Suprapubic skin (tissue), 4 donors: ENCODE data around the gene ACSL3.

DNA sequence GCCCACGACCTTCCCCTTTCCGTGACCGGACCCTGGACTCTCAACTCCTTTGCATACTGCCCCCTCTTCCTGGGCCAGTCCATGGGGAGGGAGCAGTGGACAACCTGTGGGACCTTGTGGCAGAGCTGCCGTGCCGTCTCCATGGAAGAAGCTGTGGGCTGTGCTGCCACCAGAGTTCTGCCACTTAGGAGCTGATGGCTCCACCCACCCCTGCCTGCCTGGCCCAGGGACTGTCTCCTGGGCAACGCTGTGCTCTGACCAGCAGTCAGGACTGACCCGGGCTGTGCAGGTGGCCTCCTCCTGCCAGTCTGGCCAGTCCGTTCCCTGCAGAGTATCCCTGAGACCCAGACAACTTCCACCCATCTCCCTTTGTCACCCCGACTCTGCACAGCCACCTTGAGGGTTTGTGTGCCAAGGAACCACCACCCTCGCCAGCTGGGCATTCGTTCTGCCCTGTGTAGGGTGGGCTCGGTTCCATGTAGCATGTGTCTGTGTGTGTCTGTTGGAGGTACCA, 12.8 kb downstream of the ASIC4 start:
- PRO-cap: no peak
- RAMPAGE, long total RNA, 4 experiments: no peak in any of the 4 experiments

DNA sequence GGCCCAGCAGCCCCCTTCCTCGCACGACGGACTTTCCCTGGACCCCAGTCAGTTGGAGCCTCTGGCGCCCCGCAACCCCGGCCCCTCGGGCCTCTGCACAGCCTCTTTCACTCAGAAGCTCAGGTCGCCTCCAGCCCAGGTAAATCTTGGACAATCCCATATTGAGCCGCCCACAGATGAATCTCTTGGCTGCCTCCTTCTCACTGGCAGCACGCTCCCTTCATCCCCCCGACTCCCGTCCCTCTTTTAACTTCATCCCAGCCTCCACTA, 346 bp downstream of the TMEM198 start:
- PRO-cap: no peak
- RAMPAGE, long total RNA, 4 experiments: no peak in any of the 4 experiments

- PRO-cap: no peak
- RAMPAGE, long total RNA, 4 experiments: no peak in any of the 4 experiments
These were observed 373 bp upstream of the OBSL1 start for GRCh38 chr2:219571804-219572019.

GRCh38 chr2:219601211-219601730, 3.6 kb downstream of the STK11IP start:
- PRO-cap: no peak
- RAMPAGE, long total RNA, 4 experiments: no peak in any of the 4 experiments

DNA sequence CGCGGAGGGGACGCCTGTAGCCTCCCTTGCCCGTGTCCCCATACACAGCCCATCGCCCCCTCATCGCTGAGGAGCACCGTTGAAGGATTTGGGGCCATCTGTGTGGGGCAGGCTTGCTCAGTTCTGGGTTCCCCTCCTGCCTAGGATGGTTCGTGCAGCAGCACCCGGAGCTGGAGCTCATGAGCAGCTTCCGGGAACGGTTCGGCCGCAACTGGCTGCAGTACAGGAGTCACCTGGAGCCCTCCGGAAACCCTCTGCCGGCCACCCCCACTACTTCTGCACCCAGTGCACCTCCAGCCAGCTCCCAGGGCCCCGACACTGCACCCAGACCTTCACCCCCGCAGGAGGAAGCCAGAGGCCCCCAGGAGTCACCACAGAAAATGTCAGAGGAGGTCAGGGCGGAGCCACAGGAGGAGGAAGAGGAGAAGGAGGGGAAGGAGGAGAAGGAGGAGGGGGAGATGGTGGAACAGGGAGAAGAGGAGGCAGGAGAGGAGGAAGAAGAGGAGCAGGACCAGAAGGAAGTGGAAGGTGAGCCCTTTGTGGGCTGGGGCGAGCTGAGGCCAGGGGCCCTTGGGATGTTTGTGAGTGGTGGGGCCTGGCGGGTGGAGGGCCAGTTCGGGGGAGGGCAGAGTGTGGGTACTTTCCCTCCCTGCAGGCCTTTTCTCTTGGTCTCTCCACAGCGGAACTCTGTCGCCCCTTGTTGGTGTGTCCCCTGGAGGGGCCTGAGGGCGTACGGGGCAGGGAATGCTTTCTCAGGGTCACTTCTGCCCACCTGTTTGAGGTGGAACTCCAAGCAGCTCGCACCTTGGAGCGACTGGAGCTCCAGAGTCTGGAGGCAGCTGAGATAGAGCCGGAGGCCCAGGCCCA, 10.5 kb downstream of the STK11IP start:
- PRO-cap: no peak
- RAMPAGE, long total RNA, 4 experiments: no peak in any of the 4 experiments

DNA sequence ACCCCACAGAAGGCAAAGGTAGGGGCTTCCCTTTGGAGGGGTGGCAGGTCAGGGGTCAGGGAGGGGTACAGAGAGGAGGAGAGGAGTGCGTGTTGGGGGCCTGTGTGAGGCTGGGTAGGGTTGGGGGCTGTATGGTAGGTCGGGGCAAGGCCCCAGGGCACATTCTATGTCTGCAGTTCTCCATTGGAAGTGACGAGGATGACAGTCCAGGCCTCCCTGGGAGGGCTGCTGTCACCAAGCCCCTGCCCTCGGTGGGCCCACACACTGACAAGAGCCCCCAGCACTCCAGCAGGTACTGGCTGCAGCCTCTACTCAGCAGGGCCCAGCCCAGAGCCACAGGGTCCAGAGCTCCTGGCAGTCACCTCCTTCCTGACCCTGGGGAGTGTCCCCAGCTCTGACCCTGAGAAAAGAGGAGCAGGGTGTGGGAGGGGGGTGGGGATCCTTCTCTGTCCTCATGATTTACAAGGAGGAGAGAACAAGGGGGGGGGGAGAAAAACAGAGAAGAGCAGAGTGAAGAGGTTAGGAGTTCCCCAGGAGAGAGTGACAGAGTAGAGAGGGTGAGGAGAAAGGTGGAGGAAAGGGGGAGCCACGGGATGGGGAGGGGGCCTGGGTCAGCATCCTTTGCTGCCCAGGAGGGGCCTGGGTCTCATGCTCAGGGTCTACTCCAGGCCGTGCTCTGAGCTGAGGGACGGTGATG, 2.1 kb downstream of the SLC4A3 start:
- PRO-cap: no peak
- RAMPAGE, long total RNA, 4 experiments: no peak in any of the 4 experiments

DNA sequence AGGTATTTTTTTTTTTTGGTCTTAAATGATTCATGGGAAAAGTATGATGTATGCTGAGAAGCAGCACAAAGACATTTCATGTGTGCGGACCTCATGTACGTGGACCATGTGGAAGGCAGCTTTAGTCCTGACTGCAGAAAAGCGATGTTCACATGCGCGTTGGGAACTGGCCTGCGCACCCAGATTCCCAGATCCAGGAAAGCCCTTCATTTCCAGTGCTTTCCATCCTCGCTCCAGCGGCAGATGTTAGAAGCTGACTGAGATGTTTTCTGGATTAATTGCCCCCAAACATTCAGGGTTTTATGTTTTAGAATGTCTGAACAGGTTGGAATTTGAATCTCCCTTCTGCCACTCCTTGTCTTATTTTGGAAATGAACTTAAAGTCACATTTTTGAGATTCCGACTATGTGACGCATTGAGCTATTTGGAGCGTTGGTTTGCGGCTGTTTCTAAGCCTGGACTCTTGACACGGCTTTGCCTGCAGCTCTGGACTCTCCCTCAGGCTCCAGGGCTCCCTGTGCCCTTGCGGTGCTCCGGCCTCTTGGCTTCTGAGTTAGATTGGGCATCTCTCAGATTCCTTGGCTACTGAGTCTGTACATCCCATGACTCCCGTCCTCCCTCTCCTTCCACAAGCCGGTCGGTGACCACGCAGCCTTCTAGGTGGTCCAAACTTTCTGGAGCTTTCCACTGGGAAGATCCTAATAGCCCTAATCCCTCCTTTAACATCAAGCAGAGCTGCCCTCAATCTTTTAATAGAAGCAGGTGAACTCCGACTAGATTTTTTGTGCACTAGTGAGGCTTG, 61.6 kb downstream of the SLC4A3 start:
- PRO-cap: no peak
- RAMPAGE, long total RNA, 4 experiments: no peak in any of the 4 experiments

- PRO-cap: no peak
- RAMPAGE, long total RNA, 4 experiments: no peak in any of the 4 experiments
These were observed 294.9 kb downstream of the SLC4A3 start for GRCh38 chr2:219922401-219922657.

DNA sequence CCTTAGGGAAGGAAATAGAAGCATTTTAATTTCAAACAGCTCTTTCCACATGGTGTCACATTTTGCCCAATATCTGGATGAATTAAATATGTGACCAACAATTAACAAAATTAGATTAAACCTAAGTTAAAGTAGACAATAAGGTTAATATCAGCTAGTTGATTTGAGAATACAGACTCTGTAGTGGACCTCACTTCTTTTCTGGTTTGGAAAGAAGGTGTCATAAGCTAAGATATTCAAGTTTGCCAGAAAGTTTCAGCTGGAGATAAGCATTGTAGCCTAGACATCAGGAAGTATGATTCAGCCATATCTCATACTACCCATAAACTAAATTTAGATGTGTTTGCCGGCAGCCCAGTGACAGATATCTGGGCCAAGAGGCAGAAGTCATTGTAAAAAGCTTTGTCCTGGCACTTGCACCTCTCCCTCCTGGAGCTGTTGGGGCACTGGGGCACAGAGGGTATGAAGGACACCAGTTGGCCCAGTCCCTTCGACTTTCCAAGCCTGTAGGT, 128.1 kb downstream of the EPHA4 start:
- PRO-cap: no peak
- RAMPAGE, long total RNA, 4 experiments: no peak in any of the 4 experiments

- PRO-cap: no peak
- RAMPAGE, long total RNA, 4 experiments: no peak in any of the 4 experiments
These were observed 42.9 kb downstream of the EPHA4 start for GRCh38 chr2:221529064-221529668.

- PRO-cap: no peak
- RAMPAGE, long total RNA, 4 experiments: no peak in any of the 4 experiments
These were observed 38.6 kb upstream of the EPHA4 start for GRCh38 chr2:221610668-221611144.

- PRO-cap: no peak
- RAMPAGE, long total RNA, 4 experiments: no peak in any of the 4 experiments
These were observed 143.3 kb downstream of the PAX3 start for GRCh38 chr2:222155397-222155928.

GRCh38 chr2:222637139-222637467, 18.8 kb downstream of the FARSB start:
- PRO-cap: no peak
- RAMPAGE, long total RNA, 4 experiments: no peak in any of the 4 experiments

DNA sequence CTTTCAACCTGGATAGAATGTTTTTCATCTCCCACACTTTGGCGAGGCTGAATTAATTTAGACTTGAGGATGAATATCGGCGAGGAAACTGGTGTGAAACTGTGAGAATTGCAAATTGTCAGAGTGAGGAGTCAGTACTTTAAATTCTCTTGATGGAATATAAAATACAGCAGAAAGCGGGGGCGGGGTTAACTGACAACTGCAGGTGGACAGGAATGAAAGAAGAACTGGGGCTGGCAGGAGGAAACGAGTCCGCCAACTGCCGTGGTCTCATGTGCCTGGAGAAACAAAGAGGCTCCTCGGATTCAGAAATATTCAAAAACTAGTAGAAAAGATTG, 44.2 kb downstream of the MOGAT1 start:
- PRO-cap: no peak
- RAMPAGE, long total RNA, 4 experiments: no peak in any of the 4 experiments

DNA sequence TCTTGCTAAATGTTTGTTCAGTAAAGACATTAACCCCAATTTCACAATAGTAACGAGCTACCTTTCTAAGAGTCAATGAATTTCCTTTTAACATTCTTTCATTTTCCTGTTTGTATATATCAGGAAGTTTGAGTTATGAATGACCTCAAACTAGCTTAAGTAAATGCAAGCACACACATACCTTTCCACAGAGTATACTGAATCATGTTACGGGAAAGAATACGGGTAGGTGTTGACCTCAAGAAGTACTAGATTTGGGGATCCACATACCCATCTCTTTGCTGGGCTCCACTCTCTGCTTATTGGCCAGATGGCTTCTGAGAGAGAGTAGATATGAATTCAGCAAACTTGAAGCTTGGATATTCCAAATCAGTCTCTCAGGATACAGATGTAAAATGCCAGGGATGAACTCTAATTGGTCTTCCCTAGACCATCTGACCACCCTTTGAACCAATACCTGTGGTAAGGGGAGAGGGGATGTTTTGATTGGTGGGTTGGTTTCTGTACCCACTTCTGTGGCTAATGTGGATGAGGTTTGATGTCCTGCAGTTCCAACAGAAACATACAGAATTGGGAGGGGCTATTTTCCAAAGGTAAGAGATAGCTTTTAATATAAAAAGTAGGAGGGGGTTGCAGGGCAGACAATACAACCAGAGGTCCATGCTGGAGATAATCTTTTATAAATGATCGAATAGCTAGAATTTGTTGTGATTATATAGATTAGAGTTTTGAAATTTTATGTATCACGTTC, 18.0 kb upstream of the ACSL3 start:
- PRO-cap: no peak
- RAMPAGE, long total RNA, 4 experiments: no peak in any of the 4 experiments

DNA sequence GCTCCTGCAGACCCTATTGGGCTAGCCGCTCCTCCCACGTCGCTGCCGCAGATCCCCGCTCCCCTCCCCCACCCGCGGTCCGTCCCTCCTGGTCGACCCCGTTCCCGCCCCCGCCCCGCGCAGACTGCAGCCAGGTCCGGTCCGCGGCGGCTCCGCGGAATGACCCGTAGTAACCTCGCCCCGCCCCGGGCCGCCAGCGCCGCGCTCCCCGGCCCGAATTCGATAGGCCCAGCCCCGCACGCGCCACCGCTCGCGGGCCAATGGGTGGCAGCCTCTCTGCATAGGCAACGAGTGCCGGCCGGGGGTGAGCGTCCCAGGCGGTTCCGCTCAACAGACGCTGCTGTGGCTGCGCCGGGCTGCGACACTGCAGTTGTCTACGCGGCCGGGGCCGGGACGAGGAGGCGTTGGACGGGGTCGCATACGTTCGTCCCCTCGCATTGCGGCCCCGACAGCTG, at the start of gene ACSL3:
TSS of gene ACSL3 (plus strand) at position 333 of the 455 bp plus-strand sequence.
- PRO-cap: bidirectional peak, plus-strand start at position 333 of the sequence, minus-strand start at position 123 of the sequence
- RAMPAGE, long total RNA, 4 experiments: start-site peak on the plus strand in 4 of 4 experiments, centred at positions 322 to 325 of the sequence, 281 to 966 reads per replicate

GRCh38 chr2:222949516-222949888, 88.7 kb downstream of the ACSL3 start:
- PRO-cap: no peak
- RAMPAGE, long total RNA, 4 experiments: no peak in any of the 4 experiments

DNA sequence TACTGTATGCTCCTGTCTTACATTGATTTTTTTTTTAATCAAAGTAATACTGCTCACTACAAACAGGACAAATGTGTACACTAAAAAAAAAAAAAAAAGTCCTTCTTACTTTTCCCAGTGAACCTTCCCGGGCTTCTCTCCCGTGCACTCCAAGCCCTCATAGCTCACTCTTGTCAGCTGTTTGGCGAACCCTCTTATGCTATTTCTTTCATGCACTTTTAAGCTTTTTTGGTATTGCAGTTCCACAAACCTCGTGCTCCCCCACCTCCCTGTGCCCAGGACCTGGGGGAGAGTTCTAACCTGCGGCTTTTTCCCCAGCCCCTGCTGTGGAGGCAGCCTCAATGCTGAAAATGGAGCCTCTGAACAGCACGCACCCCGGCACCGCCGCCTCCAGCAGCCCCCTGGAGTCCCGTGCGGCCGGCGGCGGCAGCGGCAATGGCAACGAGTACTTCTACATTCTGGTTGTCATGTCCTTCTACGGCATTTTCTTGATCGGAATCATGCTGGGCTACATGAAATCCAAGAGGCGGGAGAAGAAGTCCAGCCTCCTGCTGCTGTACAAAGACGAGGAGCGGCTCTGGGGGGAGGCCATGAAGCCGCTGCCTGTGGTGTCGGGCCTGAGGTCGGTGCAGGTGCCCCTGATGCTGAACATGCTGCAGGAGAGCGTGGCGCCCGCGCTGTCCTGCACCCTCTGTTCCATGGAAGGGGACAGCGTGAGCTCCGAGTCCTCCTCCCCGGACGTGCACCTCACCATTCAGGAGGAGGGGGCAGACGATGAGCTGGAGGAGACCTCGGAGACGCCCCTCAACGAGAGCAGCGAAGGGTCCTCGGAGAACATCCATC, 721 bp downstream of the KCNE4 start:
- PRO-cap: no peak
- RAMPAGE, long total RNA, 4 experiments: no peak in any of the 4 experiments

DNA sequence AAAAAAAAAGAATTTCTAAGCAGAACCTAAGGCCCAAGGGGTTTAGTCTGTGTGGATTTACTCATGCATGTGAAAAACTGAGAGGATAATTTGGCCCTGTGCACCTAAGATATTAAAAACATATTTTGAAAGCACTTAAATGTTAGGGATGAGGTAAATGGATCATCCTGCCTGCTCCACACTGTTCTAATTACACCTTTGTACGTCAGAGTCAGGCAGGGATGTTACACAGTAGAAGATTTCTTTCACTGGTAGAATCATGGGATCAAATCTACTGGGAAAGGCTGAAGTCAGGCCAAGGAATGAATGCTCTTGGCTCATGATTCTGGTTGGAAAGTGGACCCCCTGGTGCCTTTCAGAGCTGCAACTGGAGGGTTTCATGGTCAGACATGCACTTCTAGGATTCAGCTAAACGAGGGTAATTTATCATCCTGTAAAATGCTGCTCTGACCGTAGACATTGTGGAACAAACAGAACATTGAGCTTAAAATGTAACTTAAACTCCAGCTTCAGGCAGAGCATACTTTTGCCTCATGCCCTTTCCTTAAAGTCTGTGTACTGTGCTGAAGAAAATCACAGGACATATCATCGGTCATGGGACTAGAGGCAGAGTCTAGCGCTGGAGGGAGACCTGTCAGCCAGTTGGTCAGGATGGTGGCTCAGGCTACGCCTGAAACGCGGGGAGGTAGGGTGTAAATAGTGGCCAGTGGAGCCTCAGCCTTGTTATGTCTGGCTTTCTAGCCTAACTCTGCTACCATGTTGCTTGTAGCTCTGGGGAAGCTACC, 4.9 kb downstream of the KCNE4 start:
- PRO-cap: no peak
- RAMPAGE, long total RNA, 4 experiments: no peak in any of the 4 experiments

- PRO-cap: no peak
- RAMPAGE, long total RNA, 4 experiments: no peak in any of the 4 experiments
These were observed 49.6 kb downstream of the KCNE4 start for GRCh38 chr2:223101594-223101970.